Cardiac muscle cell (in vitro differentiated cells and primary cell): ENCODE results near the genes OR4L1, APEX1, RNASE1 and NDRG2.

DNA sequence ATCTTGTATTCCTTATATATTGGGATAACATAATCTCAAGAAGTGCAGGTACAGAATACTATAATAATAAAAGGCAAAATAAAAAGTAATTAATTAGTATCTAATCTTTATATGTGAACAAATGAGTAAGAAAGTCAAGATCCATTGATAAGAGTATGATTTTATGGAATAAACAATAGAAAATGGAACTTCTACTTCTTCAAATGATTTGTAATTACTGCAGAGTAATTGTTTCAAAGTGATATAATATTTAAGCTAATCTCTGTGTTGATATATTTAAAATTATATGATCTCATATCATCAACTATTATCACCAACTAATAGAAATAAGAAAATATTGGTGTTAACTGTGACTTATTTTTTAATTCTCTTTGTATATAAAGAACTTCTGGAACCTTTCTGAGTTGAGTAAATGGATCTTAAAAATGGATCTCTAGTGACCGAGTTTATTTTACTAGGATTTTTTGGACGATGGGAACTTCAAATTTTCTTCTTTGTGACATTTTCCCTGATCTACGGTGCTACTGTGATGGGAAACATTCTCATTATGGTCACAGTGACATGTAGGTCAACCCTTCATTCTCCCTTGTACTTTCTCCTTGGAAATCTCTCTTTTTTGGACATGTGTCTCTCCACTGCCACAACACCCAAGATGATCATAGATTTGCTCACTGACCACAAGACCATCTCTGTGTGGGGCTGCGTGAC is at the start of gene OR4L1:
TSS of gene OR4L1 (plus strand) at position 413 of the 708 bp plus-strand sequence.
- RAMPAGE, long total RNA: no peak
- RRBS: no CpG with 5 or more reads among the region's 4 CpGs

DNA sequence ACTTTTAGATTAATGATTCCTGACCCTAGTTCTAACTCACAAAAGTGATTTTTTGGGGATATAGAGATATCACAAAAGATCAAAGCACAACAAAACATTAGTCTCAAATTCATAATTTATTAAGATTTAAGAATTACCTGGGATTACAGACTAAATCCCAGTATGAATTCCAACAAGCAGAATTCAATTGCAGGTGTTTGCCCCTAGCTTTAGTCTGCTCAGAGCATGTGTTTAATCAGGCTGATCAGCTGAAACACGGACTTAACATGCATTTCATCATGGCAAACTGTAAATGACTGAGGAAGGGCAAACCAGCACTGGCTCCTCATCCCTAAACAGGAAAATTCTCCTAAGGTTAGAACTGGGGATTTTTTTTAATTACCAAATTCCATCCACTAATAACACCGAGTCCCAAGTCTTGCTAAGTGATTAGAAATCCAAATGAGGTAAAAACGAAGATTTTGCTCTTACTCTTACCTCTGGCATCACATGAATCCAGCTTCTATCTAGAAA is 6.8 kb downstream of the CCNB1IP1 start:
- RAMPAGE, long total RNA: no peak
- RRBS: no CpG with 5 or more reads among the region's 3 CpGs

DNA sequence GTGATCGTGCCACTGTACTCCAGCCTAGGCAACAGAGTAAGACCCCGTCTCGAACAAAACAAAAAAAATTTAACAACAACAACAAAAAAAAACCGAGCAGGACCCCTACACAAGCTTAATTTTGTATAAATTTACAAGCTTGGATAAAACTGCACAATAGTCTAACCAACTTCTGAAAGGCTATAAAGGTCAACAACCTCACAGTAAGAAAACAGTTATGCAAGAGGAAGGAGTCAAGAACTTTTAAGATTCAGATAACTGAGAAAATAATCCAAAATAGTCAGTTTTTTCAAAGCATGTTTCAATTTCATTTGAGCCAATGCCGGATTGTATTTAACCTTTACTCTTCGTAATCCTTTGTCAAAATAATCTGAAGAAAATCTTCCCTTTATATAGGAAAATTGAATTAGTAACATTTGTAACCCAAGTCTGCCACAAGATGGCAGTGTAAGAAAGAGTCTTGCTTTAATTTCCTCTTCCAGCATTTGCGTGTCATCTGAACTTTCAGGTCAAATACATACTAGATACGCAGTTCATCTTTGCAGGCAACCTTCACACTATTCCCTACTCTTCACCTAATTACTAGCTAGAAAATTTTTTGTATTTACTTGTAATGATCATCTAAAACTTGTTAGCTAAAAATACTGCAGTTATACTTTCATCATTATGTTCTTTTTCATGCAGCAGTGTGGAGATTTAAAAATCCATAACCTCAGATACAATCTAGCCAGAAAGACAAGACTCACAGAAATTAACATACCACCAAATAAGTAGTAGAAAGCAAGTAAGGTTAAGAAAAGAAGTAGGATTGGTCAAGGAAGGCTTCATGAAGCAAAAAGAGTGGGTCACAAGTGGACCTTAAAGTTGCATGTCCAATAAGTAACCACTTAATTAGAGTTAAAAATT is 5.8 kb downstream of the CCNB1IP1 start:
- RAMPAGE, long total RNA: no peak
- RRBS: no CpG with 5 or more reads among the region's 8 CpGs

GRCh38 chr14:20376130-20376739 is 32.8 kb downstream of the PARP2 start:
- RAMPAGE, long total RNA: no peak
- RRBS: no CpG with 5 or more reads among the region's 11 CpGs

DNA sequence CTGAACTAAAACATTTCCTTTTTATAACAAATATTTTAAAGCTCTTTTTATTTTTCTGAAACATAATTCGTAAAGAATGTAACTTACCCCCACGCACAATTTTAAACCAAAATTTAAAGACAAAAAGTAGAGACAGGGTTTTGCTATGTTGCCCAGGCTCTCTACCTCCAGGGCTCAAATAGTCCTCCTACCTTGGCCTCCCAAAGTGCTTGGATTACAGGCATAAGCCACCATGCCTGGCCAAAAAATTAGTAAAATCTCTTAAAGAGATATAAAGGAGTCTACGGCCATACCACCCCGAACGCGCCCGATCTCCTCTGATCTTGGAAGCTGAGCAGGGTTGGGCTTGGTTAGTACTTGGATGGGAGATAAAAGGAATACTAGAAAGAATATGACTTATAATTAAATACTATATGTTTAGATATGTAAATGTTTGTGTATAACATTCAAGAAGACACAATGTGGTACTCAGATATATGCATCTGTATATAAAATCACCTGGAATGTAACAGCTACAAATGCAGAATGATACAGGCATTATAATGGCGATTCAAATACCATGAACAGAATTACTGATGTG is 1.5 kb upstream of the TEP1 start:
- RAMPAGE, long total RNA: no peak
- RRBS: no CpG with 5 or more reads among the region's 8 CpGs

DNA sequence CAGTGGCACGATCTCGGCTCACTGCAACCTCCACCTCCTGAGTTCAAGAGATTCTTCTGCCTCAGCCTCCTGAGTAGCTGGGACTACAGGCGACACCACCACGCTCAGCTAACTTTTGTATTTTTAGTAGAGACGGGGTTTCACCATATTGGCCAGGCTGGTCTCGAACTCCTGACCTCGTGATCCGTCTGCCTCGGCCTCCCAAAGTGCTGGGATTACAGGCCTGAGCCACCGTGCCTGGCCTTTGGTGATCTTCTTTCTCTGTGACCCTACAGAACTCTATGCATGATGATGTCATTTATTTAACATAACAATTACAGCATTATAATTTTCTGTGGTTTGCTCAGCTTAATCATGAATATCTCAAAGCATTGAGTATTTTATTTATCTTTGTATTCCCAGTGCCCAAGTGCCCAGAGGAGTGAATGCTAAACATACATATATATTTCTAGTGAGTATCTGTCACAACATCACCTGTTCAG is 1.8 kb downstream of the OSGEP start:
- RAMPAGE, long total RNA: no peak
- RRBS: no CpG with 5 or more reads among the region's 10 CpGs

GRCh38 chr14:20455127-20455990 is at the start of gene APEX1:
APEX1 (plus strand) TSS chr14:20455226.
- RAMPAGE, long total RNA: start-site peak on the plus strand at chr14:20455223-20455259, 722 and 607 reads in 2 replicates
- RRBS: no CpG with 5 or more reads among the region's 52 CpGs

- RAMPAGE, long total RNA: no peak
- RRBS: no CpG with 5 or more reads among the region's 3 CpGs
Observed at GRCh38 chr14:20455991-20456335, 937 bp downstream of the APEX1 start.

DNA sequence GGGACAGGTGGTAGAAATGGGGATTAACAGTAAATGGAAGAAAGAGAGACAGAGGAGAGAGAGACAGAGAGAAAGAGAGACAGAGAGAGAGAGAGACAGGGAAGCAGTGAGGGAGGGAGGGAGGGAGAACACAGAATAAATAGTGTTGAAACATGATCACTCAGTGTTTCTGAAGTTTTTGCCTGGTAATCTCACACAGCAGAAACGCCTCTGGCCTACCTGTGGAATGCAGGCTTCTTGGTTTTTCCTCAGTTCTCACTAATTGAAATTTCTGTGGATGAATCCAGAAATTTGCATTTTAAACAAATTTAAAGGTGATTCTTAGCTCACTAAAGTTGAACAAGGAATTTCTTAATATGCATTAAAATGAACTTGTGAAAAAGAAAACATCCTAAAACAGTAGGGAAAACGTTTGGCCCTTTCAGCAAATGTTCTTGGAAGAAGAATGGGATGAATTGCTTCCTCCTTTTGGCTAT is 31.8 kb downstream of the RNASE12 start:
- RAMPAGE, long total RNA: no peak
- RRBS: no CpG with 5 or more reads among the region's 2 CpGs

DNA sequence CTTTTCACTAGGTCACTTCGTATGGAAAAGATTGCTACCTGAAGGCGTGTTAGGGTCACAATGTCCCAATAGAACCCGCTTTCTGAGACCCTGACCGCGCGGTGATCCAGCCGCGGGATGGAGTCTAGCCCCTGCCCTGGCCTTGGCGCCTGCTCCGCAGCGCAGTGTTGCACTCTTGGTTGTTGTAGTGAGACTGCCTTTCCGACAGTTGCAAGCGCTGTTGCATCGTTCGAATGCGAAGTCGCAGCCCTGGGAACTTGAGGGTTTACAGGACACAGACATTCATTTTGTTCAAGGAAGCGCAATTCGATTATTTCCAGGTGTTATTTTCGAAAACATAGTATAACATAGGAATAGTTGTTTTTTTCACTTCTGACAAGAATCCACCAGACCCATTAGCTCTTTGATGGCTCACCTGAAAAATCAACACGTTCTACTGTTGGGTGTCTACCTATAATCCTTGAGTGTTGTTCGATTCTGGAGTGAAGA is 8.1 kb downstream of the OR6S1 start:
- RAMPAGE, long total RNA: no peak
- RRBS: no CpG with 5 or more reads among the region's 22 CpGs

DNA sequence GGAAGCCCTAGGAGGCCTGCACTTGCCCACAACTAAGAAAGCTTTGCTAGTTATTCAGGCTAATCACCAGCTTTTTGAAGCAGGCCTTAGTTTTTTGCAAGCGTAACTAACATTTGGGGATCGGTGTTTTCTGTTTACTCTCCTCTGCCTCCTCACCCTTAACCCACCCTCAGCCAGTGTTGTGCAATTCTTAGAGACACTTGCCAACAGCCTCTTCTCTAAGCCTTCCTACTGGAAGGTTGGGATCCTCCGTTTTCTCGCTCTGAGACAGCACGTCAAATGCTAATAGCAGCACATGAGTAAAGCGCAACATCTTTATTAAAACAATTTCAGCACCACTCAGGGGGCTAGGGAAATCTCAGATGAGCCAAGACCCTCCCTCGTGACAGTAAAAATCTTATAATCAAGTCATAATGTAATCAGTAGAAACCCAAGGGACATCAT is 704 bp downstream of the RNASE4 start:
- RAMPAGE, long total RNA: no peak
- RRBS: no CpG with 5 or more reads among the region's 7 CpGs

DNA sequence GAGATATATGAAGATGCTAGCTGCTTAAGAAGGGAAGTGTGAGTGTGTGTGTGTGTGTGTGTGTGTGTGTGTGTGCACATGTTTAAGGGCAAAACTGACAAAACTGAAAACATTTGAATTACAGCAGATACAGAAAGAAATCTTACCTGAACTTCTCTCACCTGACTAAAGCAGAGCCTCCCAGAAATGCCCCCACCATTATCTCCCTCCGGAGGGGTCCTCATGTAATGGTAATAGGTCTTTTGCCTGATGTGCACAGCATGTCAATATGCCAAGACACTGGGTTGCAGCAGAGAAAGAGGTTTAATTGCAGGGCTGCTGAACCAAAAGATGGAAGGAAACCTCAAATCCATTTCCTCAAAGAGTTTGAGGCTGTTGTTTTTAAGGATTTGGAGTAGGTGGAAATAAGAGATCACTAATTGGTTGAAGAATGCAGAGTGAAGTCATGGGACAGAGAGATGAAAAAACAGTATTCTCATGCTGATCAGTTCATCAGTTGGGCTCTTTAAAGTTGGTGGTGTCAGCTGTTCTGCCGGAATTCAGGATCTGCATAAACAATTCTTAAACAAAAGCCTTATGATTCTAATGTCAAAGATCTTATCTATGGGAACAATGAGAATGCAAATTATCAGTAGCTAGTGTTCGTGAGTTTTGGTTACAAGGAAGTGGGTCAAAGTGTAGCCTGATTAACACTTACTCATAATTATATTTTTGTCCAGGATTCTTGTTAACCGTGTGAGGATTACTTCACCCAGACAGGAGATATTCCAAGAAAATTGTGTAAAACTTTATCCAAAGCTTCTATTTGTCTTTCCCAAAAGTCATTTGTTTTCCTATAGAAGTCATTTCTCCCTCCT is 18.2 kb downstream of the ANG start:
- RAMPAGE, long total RNA: no peak
- RRBS: no CpG with 5 or more reads among the region's 4 CpGs

DNA sequence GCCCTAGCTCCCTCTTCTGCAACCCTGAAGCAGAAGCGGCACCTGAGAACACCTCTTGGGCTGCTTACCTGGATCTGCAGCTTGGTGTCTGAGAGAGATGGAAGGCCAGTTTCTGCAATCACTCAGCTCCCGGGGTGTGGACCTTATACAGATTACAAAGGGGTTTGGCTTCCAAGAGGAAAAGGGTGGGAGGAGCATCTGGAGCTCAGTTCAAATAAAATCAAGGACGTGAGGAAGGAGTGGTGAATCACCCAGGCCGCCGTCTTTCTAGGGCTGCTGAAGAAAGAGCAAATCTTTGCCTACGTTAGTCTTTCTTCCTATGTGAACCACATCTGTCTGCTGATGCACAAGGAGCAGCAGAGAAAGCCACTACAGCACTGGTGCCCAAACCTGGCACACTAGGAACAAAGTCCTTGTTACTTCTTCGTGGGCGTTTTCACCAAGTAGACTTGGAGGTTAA is at the start of gene RNASE1:
TSS of gene RNASE1 (minus strand) at position 116 of the 460 bp plus-strand sequence.
- RAMPAGE, long total RNA: start-site peak on the minus strand centred at position 120 of the sequence, 9 bp wide, 42 and 27 reads in 2 replicates
- RRBS: no CpG with 5 or more reads among the region's 8 CpGs

GRCh38 chr14:21023135-21023760 is 1.6 kb downstream of the NDRG2 start:
- RAMPAGE, long total RNA: no peak
- RRBS: no CpG with 5 or more reads among the region's 10 CpGs

GRCh38 chr14:21024515-21025135 is at the start of gene NDRG2:
NDRG2 (minus strand) TSS chr14:21025061.
- RAMPAGE, long total RNA: start-site peak on the minus strand at chr14:21024938-21025088, 4,730 and 5,772 reads in 2 replicates
- RRBS: 2% methylated on average over 16 of the region's 58 CpGs

DNA sequence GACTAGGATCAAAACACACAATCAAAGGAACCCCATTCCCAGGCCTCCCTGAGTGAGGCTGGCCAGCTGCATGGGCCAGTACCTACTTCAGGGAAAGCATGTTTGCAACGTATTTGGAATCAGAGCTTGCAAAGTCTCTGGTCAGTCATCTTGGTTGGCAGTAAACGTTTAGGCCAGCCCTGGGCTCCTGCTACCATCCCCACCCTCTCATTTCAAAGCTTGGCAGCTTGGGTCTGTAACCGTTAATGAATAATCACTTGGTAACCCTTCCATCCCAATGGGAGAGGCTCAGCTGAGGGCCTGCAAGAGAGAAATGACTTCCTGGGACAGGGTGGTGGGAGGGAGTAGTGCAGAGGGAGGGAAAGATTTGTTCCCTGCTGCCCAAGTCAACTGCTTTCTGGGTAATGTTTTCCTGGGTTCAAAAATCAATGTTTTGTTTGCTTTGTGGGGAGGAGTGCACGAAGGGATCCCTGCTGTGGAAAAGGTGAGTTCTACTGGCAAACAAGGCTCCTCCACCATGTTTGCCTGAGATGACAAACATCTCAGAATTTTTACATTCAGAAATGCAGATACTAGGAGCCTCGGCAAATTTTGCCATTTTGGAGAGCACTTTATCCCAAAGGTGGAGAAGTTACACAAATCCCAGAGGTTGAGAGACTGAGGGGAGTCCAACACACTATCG is 2.0 kb upstream of the RNASE8 start:
- RAMPAGE, long total RNA: no peak
- RRBS: no CpG with 5 or more reads among the region's 6 CpGs

DNA sequence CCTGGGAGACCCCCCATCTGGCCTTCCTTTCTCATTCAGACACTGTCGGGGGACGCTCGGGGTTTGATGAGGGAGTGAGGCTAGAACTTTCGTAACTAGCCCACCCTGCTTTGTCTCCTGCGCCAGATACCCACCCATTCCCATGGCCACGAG is 1.0 kb upstream of the ARHGEF40 start:
- RAMPAGE, long total RNA: no peak
- RRBS: no CpG with 5 or more reads among the region's 6 CpGs

- RAMPAGE, long total RNA: no peak
- RRBS: no CpG with 5 or more reads among the region's 7 CpGs
Observed at GRCh38 chr14:21105172-21105504, 4.3 kb downstream of the TMEM253 start.

- RAMPAGE, long total RNA: no peak
- RRBS: no CpG with 5 or more reads among the region's 9 CpGs
Observed at GRCh38 chr14:21260199-21260786, 8.9 kb downstream of the HNRNPC start.

DNA sequence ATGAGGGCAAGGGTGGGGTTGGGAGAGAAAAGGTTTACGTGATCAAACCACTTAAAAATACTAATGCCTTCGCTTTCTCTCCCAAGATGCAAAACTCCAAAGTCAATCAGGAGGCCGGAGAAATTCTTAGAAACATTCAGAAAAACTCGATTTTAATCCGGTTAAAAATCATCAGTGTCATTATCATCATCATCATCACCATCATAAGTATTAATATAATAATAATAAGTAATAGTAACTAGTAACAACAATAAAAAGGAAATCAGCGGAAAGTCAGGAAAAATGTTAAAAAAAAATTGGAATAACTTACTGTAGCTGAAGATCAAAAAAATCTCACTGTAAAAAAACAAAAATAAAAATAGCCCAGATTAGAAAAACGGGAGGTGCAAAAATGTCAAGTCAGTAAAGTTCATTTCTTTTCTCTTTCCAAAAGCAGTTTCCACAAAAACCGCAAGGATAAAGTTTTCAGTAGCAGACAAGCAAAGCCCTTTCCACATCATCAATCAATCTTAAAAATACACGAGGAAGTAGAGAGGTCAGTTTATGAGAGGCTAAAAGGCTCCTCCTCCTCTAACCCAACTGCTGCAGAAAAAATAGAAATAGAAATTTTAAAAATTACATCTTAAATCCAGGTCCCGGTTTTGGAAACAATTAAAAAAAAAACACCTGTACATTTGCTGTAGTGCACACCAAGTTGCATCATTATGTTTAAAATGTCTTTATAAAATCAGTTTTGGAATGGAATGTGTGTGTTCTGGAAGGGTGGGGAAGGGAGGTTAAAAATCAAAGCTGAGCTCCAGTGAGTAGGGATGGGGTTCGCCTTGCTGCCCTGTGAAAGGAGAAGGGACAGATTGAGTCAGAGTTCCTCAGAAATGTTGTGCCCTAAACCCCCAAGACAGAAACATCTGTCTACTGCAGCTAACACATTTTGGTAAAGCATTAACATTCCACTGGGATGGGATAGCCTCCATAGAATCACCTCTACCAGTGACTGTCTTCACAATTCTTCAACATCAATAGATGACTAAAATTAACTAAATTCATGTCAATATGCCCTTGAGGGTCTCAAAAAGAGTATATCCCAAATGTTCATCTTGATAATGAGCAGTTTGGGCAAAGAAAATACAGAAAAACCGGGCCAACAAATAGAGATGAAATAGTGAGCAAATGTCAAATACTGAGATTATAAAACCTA is 5.8 kb downstream of the HNRNPC start:
- RAMPAGE, long total RNA: no peak
- RRBS: no CpG with 5 or more reads among the region's 12 CpGs